Mesenteric fat pad (tissue), 1 donor: Measurements from ENCODE around the genes PEX5, NANOG and CLEC4D.

GRCh38 chr12:6948082-6948700 is 3.0 kb upstream of the PTPN6 start:
- PRO-cap, result no peak

DNA sequence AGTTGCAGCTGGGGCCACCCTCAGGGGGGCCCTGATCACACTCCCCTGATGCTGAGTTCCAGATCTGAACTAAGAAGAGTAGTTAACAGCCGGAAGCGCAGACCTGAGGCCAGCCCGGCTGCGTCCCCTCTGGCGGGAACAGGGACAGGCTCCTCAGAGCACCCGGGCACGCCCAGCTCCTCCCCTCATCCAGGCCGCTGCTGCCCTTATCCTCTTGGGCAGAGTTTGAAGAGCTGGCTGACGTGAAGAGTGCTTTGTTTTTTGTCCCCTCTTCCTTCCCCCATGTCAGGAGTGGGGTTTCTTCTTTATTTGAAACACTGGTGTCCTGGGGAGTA is 8.7 kb downstream of the PHB2 start:
- PRO-cap, result bidirectional peak, plus-strand start at position 217 of the sequence, minus-strand start at position 71 of the sequence

DNA sequence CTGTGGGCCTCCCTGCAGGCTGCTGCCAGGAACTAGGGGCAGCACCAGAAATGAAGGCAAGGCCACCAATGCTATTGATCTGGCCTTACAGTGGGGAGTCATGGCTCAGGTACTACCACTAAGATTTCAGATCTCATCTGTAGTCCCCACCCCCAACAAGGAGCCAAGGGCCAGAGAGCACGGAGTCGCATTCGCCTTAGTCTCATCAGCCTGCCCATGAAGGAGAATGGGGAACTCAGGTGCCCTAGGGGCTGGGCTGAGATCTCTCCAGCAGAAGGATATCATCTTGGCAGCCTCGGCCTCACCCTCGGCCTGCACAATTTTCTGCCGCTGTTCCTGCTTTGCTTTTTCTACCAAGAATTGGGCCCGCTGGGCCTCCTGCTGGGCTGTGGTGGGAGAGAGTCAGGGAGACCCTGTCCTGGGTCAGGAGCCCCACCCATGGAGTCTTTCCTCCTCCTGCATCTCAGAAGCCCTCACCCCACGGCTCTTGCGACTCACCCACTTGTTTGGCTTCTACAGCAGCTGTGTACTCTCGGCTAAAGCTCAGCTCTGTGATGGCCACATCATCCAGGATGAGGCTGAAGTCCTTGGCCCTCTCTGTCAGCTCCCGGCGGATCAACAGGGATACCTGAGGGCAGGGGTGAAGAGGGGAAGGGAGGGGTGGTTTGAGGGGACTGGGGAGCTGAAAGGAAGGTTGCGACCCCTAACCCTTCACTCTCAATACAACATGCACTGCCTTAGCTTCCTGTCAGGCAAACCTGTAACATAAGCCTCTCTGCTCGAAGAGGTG is 2.9 kb downstream of the PHB2 start:
- PRO-cap, result no peak

DNA sequence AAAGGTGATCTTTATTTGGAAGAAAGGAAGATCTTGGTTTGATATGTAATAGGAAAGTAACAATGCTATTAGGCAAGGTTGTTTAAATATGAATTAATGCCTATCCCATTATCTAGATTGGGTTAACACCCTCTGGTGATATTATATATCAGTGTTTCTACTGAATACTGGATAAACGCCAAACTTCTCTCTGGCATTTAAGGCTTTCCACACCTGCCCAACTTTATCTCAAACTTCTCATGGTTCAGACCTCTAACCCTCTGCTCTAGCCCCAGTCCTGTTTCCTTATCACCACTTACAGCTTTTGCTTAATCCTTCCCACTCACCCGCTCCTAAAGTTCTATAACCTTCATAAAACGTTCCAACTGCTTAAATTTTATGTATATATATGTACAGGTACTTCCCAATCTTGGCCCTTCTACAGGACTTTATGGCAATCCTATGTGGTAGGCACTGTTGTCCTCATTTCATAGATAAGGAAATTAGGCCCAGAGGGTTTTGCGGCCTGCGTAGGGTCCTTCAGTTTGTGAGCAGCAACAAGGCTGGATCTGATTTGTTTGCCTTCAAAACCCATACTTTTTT is 1.3 kb downstream of the LPCAT3 start:
- PRO-cap, result no peak

GRCh38 chr12:7068317-7069048 is 8.0 kb downstream of the C1S start:
- PRO-cap, result no peak

DNA sequence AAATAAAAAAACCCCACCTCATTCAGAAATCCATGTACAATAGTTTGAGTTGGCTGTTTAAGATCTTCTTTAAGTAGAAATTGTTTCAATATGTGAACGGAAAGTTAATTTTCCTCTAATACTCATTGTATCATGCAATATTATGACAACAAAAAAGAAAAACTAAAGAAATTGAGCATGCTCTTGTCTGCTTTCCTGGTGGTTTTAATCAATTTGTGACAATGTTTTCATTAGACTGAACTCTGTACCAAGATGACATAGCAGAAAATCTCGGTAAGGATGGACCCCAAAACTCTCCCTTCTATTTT is 11.1 kb downstream of the C1S start:
- PRO-cap, result no peak

DNA sequence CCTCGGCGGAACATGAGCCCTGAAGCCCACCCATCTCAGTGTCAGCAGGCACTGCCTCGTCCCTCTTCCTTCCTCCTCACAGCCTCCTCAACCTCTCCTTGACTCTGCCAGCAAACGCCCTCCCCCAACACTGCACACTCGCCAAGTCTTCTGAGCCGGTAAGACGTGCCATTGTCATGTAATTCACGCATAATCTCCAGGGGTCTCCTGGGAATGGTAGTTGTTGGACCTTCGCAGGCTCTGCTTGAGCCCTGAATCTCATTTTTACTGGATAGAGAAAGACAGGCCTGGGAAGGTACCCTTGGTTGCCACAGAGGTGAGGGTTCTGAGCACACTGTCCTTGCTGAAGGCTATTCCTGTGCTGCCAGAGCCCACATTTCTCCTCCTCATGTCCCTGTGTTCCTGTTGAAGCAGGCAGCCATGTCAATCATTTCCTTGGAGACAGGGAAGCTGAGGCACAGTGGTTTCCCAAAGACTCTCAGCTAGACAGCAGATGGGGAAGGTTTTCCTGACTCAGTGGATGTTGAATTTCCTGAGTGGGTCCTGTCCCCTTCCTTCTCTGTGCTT is 1.5 kb downstream of the C1R start:
- PRO-cap, result no peak

DNA sequence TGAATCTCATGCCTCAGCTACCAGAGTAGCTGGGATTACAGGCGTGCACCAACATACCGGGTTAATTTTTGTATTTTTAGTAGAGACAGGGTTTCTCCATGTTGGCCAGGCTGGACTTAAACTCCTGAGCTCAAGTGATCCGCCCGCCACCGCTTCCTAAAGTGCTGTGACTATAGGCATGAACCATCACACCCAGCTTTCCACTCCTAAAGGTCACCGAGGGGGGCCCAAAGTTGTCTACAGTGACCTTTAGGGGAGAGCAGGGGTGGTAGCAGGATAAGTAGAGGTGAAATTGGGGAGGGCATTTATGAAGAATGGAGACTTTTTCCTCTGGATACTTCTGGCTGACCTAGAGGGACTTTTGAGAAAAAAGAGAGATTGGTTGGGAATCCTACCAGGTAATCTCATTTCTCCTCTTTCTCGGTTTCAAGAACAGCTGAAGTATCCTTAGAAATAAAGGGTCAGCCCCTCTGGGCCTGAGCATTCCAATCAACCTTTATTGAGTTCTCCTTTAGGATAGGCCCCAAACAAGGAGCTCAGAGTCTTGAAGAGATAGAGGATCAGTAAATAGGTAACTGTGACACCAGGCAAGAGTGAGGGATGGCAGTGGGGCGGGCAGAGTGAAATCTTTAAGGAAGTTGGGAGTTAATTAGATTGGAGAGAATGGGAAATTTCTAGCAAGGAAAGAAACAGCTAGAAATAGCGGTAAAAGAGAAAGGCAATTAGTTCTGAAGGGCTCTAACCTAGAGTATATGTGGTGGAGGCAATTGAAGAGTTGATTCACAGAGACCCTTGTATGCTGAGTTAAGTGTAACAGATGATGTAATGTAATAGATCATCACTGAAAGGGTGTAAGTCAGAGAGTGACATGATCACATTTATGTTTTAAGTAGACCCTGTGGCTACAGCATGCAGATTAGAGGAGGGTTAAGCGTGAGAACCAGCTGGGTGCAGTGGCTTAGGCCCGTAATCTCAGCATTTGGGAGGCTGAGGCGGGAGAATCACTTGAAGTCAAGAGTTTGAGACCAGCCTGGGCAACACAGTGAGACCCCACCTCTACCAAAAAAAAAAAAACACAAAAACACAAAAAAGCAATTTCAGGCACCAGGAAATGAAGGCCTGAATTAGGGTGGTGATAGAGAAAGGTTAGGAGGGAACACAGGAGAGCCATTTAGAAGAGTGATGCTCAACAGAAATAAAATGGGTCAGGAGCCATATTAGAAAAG is 3.3 kb downstream of the RBP5 start:
- PRO-cap, result no peak

DNA sequence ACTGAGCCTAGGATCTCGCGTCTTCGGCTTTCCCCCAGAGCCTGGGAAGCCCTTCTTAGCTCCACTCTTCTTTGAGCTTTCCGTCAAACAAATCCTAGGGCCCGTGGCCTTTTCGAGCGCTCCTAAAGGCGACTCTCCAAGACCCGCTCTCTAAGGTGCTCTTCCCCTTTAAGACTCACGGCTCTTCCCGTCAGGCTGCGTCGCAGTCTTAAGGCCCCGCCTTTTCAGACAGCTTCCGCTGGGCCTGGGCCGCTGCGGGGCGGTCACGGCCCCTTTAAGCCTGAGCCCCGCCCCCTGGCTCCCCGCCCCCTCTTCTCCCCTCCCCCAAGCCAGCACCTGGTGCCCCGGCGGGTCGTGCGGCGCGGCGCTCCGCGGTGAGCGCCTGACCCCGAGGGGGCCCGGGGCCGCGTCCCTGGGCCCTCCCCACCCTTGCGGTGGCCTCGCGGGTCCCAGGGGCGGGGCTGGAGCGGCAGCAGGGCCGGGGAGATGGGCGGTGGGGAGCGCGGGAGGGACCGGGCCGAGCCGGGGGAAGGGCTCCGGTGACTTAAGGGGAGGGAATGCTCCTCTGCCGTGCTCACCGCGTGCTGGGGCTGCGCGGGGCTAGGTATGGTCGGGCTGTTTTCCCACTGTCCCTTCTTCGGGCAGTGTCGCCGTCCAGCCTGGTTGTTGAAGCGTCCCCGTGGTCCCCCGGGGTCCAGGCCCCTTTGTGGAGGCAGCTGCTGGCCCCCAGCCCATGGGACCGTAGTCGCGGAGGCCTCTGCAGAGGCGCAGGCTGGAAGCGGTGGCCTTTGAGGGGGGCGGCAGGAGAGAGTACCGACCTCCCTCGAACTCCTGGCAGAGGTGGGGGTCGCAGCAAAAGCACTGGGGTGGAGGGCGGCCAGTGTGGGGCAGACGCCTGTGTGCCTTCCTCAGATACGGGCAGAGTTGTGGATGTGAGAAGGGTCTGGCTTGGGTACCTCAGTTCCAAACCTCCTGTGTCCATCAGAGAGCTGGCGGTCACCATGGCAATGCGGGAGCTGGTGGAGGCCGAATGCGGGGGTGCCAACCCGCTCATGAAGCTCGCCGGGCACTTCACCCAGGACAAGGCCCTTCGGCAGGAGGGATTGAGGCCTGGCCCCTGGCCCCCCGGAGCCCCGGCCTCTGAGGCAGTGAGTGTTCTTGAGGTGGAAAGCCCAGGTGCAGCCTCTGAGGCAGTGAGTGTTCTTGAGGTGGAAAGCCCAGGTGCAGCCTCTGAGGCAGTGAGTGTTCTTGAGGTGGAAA is at the start of gene PEX5:
Gene PEX5, plus strand, starts transcription at position 310 of the 1,260 bp plus-strand sequence.
- PRO-cap, result bidirectional peak, plus-strand start at position 332 of the sequence, minus-strand start at position 170 of the sequence

DNA sequence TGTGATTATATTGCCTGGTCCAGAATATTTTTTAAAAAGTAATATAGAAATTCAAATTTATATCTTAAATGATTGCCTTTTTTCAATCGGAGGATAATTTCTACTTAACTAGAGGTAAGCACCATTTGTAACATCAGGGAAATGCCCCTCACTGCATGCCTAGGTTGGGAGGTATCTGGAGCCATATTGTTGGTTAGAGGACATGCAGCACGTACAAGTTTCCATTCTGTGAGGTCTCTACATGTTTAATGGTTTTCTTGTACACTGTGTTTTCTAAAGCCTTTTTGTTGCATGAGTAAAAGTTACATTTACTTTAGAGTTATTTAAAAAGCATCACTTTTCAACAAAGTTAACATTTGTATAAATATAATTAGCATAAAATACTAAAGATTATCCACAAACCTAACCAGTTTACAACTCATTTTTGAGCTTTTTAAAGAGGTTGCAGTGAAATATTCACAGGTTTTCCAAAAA is 9.3 kb downstream of the CD163 start:
- PRO-cap, result no peak

- PRO-cap, result no peak
Observed at GRCh38 chr12:7502204-7502963, 1.2 kb downstream of the CD163 start.

GRCh38 chr12:7788801-7789718 is at the start of gene NANOG:
Gene NANOG, plus strand, starts transcription at chr12:7789402.
- PRO-cap, result no peak

GRCh38 chr12:7921001-7921647 is 14.9 kb downstream of the SLC2A3 start:
- PRO-cap, result no peak

DNA sequence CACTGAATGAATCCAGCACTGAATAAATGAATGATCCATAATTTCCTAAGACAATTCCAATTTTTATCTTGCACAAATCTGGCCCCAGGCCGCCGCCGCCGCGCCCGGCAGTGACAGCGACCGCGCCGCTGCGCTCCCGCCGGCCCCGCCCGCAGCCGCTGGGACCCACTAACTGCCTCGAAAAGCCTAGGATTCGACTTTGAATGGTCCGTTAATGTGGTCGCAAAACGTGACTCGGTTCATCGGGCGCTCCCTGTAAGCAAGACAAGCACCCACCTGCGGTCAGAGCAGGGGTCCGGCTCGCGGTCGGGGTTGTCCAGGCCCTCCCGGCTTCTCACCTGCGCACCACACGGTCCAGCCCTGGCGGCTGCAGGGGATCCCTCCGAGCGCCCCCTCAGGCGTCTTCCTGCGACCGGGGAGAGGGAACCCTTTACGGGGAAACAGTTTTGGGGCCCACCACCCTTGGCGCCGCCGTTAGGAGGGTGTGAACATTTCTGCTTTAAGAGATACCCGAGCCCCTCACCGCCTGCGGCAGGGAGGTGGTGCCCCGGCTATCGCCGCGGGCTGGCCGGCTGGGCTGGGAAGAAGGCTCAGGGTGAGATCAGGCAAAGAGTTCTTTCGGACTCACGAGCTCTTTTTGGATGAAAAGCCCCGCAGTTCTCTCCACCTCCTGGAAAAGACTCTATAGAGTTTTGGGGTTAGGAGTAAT is 13.7 kb upstream of the FOXJ2 start:
- PRO-cap, result no peak

GRCh38 chr12:8145880-8146448 is 10.9 kb upstream of the ZNF705A start:
- PRO-cap, result no peak

DNA sequence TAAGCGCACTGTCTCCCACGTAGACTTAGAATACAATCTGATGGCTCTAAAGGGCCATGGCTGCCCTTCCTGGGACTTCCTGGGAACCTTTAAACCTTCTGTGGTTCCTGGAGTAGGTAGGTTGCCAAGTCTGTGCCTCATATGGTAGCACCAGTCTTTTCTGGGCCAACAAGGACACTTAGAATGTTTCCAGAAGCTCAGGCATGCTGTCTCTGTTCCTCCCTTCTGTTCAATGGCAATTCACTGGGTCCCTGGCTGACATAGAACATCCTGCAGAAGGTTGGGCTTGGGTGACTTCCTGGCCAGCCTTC is 24.4 kb downstream of the ZNF705A start:
- PRO-cap, result no peak

- PRO-cap, result no peak
Observed at GRCh38 chr12:8221500-8221962, 5.9 kb downstream of the FAM90A1 start.

DNA sequence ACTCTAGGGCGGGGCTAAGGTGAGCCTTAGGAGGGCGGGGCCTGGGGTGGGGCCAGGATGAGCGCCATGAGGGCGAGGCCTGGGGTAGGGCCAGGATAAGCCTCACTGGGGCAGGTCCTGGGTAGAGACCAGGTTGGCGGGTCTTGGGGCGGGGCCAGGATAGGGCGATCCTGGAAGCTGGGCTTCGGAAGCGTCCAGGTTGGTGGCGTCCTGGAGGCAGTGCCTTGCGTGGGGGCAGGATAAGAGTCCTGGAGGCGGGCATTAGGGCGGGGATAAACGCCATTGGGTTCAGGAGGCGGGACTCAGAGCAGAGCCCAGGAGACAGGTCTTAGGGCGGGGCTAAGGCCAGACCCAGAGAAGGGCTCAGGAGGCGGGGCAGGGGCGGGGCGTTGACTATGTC is 15.7 kb upstream of the FAM90A1 start:
- PRO-cap, result no peak

GRCh38 chr12:8513397-8513643 is at the start of gene CLEC4D:
Gene CLEC4D, plus strand, starts transcription at chr12:8513503.
- PRO-cap, result no peak

GRCh38 chr12:8611103-8611591 is 1.5 kb downstream of the AICDA start:
- PRO-cap, result no peak